ENCODE measurements around a stretch of chr11.

GRCh38 chr11:108115302-108116186 lies 5.8 kb upstream of the ACAT1 start:
- PRO-cap, result no peak

DNA sequence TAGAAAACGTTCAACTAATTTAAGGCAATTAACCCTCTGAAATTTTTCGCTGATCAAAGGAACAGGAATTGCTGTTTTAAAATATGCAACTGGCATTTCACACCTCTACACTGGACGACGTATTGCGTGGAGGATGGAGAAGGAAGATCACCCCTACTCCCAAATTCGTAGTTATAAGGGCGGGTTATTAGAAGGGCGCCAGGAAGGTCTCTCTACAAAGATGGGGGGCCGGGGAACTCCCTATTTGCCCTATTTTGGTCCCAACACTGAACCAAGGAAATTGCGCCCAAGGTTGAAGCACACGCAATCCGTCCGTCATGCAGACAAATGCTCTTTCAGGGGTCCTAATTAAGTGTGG lies 597 bp downstream of the NPAT start:
- PRO-cap, result no peak

GRCh38 chr11:108854082-108854777 lies 189.4 kb downstream of the DDX10 start:
- PRO-cap, result bidirectional peak, plus-strand start at chr11:108854182, minus-strand start at chr11:108854171

DNA sequence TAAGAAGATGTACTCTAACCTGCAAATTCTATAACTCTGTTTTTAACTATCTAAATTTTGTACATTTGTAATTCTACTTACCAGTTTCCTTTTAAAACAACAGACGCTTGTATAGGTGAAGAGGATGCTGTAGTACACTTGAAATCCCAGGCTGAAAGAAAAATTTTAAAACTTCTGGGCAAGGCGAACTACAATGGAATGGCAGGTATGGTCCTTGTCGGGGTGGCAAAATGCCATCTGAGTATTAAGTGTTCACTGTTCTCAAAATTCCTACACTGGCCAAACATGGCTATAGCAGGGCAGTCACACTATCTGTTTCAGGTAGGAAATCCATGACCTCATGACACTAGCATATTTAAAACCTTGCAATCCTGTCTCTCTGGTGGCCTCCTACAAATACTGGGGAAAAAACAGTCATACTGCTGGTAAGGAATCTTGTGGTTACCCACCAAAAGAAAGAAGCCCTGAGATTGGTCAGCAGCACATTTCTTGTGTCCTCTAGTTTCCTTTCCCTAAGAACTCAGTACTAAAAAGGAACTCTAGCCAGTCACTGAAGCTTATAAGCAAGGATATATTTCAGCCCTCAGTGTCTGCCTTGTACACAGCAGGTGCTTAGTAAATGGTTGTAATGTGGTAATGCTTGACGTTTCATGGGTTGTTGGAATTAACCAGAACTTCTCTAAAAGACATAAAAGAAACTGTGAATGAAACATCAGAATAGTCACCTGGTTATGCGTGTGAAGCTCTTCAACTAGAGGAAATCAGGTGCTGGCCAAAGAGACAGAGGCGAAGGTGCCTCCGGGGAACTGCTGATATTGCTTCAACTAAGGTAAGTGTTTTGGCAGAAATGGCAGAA lies 5.2 kb upstream of the ZC3H12C start:
- PRO-cap, result no peak

DNA sequence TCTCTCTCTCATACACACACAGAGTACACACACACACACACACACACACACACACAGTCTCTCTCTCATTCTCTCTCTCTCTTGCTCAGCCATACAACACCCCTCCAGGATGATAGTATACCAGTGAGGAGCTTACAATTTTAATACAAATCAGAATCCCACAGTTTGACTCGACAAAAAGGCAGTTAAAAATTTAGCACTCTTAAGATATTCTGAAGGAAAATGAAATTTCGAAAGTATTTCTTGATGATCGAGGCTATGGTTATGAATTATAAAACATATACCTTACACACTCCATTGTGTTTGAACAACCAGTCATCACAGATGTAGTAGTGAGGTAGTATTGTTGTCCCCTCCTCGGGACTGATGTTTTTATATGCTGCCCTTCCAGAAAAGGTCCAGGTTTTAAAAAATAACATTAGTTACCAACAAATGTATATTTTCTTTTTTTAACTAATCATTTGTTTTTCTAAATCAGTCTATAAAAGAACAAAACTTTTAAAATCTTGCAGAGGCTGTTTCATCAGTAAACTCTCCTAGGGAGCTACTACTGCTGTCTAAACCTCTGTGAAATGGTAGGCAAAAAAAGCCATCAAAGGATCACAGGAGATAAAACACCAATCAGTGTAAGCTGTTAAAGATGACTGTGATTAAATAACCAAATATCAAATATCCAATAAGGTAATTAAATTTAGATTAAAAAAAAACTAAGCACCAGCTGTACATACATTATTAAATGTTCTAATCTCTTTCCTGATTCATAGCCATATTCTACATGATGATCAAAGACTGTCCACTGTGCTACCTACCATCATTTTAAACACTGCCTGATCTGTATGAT lies 65.6 kb downstream of the RDX start:
- PRO-cap, result no peak

DNA sequence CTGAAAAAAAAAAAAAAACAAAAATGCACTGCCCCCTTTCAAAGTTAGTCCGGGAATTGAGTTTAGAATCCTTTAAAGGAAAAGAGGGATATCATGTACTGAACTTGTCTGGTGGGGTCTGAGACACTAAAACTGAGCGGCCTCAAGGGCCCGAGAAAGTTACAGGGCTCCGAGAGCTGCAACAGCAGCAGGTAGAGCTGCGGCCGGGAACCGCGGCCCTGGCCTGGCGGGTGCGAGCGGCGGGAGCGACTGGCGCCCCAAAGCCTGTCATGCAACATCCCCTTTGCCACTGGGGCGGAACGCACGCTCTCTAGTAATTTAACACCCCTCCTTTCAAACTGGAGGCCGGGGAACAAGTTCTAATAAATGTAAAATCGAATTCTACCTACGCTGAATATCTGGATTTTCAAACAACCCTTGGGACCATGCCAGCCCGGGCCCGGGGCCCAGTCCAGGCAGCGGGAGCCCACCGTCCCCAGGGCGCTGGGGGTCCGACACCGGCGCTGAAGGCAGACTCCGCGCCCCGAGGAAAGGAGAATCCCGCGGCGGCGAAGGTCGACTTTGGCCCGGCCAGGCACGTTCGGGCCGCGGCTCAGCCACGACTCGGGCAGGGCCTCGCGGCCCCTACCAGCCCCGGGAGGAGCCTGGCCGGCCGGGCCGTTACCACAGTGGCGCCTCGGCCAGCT lies 631 bp downstream of the RDX start:
- PRO-cap, result no peak

DNA sequence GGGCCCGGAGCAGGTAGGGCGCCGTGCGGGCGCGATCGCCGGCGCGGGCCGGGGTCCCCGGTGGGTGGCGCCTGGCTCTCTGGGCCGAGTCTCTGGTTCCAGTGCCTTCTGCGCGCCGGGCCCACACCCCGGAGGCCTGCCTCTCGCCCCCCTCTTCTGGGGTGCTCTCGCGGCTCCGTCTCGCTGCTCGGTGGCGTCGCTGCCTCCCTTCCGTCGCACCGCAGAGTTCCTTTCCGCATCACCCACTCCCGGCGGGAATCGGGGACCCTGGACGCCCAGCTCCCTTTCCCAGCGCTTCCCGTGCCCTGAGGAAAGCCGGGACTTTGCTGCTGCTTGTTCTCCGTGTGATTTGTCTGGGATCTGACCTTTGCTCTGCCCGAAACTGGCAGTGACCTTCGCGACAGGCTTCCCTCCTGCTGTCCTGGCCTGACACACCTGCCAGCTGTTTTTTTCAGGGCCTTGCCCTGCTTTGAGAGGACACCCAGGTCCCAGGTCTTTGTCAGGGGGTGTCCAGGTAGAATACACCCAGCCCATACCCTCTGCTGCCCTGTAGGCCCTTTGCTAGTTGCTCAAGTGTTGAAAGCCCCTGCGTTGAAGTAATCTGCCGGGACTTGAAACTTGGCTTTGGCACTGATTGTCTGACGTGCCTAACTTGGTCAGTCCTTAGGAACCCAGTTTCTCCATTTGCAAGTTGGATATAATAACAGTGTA lies 700 bp downstream of the FDX1 start:
- PRO-cap, result bidirectional peak, plus-strand start at position 89 of the sequence, minus-strand start at position 94 of the sequence; bidirectional peak, plus-strand start outside the sequence, minus-strand start at position 636 of the sequence

DNA sequence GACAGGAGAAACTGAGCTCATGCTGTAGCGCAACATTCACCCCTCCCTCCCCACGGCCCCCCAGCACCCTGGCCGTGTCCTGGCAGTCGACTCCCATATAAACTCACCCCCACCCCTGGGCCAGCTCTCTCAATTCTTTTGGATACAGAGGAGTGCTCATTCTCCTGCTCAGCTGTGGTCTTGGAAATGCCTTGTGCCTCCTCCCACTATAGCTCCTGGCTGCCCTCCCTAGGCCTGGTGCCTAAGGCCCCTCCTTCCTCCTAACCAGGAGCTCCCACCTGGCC lies 209.4 kb upstream of the ARHGAP20 start:
- PRO-cap, result no peak

GRCh38 chr11:110947313-110947875 lies 235.2 kb upstream of the ARHGAP20 start:
- PRO-cap, result no peak

DNA sequence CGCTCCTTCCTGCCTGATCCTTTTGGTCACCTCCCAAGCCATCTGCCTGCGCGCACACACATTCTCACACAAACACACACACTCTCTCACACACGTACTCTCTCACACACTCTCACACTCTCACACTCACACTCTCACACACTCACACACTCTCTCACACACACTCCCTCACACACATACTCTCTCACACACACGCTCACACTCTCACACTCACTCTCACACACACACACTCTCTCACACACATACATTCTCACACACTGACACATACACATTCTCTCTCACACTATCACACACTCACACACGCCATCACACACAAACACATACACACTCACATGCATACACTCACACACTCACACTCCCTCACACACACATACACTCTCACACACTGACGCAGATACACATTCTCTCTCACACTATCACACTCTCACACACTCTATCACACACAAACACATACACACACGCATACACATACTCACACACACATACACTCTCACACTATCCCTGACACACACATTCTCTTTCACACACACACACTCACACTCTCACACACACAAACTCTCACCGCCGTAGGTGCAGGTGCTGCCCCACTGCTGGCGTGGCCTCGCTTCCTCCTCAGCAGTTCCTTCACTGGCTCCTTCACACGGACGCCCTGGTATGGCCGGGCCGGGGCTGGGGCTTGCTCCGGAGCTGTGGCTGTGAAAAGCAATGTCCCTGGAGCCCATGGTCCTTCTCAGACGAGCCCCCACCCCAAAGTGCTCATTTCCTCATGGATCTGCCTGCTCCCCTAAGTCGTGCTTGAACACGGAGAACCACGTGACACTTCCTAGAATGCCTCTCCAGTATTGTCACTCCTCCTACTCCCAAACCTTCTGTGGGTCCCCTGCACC lies 20.6 kb downstream of the POU2AF1 start:
- PRO-cap, result no peak

- PRO-cap, result unidirectional peak, plus-strand start at chr11:111414495; bidirectional peak, plus-strand start at chr11:111414743, minus-strand start at chr11:111414692
Observed at GRCh38 chr11:111413658-111414902, 35.0 kb upstream of the POU2AF1 start.

DNA sequence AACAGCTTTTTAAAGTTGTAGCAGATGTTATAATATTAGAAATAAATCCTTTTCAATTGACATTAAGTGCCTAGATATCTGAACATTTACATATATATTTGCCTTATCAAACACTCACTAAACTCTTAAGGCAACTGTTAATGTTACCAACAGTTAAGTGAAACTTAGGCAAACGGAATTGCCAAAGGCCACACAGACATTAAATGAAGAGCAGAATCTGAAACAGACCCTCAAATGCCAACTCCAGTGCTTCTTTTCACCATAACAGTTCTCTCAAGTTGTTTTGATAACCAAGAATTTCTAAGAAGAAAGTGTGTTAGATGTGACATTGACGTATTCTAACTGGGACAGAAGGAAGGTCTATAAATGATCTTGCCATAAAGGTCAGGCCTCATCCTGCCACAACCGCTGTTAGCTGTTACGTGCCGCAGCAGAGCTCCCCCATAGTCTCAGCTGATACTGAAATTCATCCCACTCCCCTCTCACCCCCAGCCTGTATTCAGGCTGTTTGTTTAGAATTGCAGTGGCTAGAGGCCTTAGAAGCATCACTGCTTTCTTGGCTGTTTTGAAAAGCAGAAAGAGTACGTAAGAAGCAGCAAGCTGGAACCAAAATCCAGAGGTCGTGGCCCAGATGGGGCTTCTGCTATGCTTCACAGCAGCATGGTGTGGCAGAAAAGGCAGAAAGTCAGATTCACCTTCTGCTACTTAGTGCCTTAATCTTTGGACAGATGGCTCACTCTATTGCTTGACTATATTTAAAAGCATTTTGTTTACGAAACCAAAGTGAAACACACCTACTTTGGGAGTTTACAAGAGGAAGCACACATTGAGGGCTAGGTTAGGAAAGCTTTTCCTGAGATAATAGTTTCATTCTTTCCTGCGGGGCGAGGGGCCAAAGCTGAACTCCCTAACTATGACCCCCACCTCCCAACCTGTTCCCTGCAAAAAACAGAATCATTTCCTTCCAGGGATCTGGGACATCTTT lies 1.1 kb upstream of the LAYN start:
- PRO-cap, result no peak

- PRO-cap, result no peak
Observed at GRCh38 chr11:111561826-111562072, 21.2 kb downstream of the LAYN start.

DNA sequence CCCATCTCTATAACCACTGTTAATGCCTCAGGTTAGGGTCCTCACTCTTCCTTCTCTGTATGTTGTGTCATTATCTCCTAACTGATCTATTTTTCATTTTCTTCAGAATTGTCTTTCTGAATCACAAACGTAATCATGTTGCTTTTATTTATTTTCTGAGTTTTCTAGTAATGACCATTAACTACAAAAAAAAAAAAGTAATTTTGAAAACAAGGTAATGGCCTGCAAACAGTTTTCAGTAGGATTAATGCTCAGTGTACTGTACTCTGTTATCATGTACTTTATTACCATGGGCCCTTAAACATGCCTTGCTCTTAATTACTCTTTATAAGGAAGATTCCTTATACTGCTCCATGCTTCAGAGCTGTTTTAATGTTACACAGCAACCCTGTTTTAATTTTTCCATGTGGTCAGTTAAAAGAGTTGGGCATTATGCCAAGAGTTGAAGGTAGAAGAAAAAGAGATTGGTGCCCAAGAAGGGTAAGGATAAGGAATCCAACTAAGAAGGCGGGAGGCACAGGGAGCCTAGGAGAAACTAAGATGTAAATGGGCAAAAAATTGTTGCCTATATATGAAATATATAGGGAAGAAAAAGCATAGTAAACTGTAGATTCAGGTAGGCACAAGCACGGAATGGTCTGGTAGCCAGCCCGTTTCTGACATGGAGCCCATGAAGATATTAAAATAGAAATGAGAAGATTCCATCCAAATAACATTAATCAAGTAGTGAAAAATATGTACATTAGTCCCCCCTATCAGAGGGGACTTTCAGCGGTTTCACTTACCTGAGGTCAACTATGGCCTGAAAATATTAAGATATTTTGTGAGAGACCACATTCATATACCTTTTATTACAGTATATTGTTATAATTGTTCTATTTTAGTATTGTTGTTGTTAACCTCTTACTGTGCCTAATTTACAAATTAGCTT lies 24.5 kb downstream of the SIK2 start:
- PRO-cap, result no peak

DNA sequence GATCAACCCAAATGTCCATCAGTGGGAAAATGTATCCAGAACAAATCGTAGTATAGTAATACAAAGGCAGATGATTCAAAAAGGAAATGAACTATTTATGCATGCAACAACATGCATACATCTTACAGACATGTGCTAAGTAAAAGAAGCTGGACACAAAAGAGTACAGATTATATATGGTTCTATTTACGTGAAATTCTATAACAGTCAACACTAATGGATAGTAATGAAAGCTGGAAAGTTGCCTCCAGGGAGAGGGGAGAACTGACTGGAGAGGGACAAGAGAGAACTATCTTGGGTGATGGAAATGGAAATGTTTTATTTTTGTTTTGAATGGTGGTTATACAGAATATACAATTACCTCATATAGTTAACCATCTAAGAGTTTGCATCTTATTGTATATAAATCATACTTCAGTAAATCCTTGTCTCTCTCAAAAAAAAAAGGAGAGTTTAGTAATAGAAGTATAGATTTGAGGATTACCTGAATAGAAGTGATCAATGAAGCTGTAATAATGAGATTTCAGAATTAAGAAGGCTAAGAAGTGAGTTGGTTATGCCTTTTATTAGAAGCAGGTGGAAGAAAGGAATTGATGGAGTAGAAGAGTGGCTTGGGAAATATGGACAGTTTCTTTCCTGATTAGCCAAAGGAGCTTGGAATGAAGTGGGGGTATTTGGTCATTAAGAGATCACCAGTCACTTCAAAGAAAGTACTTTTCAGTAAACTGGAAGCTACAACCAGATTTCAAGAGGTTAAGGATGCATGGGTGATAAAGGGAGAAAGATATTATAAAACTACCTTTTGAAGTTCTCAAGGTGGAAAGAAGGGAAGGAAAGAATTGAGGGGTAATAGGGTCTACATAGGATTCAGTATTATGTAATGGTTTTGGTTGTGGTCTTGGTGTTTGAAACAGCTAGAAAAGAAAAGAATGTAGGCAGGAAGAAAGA lies 28.1 kb downstream of the SIK2 start:
- PRO-cap, result no peak

- PRO-cap, result no peak
Observed at GRCh38 chr11:111787877-111788664, 21.9 kb upstream of the PPP2R1B start.

DNA sequence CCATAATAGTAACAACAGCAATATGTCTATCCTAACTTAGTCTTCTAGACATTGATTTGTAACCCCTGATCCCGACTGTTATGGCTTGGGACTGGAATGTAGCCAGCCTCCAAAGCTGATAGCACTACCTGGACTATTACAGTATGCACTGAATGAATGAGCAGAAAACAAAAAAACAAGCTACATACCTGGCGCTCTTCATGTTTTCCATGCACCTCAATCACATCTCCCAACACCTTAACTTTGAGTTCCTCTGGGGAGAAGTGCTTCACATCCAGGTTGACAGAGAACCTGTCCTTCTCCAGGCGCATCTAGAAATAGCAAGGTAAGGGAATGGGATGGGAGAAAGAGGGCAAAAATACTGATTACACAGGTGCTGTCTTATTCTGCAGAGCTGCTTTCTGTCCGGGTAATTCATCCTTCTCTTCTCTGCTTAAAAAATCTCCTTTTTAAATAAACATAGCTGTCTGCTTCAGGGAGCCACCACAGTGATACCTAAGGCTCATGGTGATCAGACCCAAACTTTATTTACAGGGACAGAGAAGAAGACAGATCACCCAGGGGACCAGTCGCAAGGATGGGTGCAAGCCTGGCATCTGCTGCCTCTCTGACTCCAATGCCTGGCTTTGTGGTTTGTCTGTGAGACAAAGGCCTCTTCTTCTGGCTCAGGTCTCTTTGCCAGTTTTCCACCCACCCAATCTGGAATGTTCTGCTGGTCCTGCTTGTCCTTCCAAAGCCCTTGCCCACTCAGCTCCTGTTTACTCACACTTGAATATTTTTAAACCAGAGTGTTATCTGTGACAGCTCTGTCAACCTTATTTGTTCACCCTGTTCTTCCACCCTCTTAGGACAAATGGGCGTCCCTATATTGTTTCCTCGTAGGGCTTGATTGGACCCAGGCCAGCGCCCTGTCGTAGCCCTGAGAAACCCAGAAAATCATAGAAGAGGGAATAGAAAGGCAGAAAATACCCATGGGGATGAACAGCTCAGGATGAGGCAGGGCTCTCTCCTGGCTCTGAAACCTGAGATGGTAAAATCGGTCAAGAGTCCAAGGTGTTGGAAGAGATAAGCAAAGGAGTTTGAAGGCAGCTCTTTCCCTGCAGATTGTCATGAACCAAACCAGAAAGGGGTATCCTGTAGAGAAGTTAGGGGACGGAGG lies 1.1 kb downstream of the CRYAB start:
- PRO-cap, result no peak

- PRO-cap, result no peak
Observed at GRCh38 chr11:111913379-111913909, 910 bp downstream of the HSPB2 start.

DNA sequence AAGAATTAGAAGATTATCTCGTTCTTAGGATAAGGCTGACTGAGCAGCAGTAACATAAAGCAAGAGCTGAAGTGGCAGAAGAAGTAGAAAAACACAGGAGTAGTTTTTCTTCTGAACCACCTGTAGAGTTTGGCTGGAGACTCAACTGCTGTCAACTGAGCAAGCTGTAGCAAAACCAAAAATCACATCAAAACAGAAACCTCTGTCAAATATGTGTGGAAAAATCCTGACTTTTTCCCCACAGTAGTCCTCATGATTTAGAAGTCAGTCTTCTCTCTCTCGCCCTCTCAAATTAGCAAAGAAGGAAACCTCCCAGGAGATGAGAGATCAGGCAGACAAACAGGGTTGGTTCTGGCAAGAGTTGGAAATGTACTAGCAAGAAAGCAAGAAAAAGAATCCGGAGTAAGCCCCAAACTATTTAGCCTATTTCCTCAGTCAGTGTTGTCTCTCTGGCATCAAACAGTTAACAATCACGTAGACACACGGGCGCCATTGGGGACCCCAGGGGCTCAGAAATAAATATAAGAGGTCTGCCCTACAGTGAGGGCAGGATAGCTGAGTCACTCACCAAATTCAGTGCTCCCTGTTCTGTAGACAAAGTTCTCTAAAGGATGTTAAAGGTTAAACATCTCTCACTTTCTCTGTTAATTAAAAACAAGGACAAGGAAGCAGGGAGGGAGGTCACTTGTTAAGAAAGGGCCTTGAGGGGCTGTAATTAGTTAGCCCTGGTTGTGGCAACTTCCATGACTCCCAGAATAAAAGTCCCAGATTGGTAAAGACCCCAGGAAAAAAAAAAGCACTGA lies 4.6 kb downstream of the C11orf52 start:
- PRO-cap, result no peak

- PRO-cap, result bidirectional peak, plus-strand start at chr11:111926676, minus-strand start at chr11:111926616; bidirectional peak, plus-strand start at chr11:111927302, minus-strand start at chr11:111926888
Observed at GRCh38 chr11:111926293-111927407, 7.9 kb downstream of the C11orf52 start.